Left common carotid artery plus branches (tissue), 1 donor: Measurements from ENCODE around the gene AHDC1.

DNA sequence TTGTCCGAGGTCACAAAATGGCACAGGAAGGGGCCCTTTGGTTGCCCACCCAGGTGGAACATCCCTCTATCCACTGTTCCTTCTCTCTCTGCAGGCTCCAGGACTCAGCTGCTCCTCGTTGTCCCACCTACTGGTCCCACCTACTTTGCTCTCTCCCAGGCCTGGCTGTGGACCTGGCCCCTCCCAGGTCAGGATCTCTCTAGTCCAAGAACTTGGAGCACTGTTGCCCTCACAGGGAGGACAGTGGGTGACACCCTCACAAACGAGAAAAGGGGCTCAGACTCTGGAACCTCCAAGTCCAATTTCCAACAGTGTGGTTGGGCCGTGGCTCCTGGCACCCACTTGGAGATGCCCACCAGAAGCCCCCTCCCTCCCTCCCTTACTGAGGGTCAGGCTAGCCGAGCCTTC, 48.6 kb downstream of the AHDC1 start:
- PRO-cap = no peak

DNA sequence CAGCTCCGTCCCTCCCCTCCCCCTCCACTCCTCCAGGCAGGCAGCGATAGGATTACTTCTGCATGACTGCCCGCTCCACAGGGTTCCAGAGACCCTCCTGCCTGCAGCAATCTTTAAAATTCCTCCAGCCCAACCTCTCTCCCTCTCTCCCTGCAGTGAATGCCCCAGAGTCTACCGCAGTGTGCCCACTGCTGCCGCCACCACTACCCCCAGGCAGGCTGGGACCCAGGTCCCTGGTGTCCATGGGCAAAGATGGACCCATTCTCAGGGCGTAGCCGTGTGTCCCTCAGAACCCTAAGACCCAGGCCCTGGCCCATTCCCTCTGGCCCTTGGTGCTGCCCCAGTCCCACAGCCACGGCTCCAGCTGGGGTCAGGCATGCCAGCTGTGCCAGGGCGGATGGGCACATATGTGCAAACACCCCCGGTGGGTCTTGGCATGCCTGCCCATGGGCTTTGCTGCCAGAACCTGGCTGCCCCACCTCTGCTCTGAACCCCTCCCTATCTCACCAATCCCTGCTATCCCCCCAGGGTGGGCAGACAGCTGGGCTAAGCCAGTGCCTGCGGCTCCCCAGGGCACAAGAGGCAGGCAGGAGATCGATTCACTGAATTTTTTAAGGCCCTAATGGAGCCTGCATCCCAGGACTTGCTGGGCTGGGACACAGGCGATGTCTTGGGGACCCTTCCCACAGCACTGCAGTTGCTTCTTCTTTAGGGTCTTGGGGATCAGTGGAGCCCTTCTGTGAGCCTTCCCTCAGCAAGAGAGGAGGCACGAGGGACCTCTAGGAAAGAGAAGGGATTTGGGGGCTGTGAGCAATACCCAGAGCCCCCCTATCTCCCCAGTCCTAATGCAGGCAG, 10.5 kb downstream of the AHDC1 start:
- PRO-cap = no peak

DNA sequence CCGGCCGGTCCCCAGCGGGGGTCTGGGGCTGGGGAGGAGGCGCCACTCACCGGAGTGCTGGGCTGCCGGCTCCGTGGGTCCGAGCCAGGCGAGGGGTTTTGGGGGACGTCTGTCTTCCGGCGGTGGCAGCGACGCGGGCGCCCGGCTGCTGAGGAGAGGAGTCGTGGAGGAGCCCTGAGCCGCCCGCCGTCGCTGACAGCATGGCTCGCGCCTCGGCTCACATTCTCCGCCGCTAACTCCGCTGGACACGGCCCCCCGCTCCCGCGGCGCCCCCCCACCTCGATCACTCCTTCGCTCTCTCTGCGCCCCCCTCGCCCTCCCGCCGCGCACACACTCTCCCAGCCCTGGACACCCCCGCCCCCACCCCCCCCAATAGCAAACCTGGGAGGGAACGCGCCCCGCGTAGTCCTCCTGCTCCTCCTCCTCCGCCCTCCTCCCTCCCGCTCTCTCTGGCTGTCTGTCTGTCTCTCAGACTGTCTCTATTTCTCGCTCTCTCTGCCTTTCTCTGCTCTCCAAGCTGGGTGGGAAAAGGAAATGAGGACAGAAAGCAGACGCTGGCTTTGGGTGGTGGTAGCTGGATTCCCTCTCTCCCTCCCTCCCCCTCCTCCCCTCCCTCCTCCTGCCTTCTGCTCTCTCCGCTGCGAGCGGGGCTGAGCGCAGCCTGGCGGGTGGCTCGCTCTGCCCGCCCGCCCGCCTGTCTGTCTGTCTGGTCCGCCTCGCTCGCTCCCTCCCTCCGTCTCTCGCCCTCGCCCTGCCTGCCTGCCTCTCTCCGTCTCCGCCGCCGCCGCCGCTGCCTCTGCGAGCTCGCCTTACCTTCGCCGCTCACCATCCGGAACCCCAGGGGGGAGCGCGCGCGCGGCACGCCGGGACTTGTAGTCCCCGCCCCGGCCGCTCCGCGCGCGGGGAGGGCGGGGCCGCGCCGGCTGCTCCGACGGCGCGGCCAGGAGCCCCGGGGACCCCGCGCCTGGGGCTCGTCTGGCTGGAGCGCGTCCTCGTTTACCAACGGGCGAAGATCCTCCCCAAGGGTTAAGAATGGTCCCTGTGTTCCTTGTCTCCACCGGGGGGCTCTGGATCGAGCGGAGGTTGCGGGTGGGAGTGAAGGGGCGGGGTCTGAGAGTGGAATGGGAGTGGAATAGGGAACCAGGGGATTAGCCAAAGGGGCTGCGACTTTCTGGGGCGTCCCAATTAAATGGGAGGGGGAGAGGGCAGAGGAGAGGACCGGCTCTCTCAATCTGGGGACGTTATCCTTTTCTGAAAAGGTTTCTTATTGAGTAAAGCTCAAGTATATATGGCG, at the start of gene AHDC1:
Gene AHDC1 (minus strand): TSS at position 798 of the 1,294 bp plus-strand sequence.
- PRO-cap = bidirectional peak, plus-strand start at position 896 of the sequence, minus-strand start at position 798 of the sequence

DNA sequence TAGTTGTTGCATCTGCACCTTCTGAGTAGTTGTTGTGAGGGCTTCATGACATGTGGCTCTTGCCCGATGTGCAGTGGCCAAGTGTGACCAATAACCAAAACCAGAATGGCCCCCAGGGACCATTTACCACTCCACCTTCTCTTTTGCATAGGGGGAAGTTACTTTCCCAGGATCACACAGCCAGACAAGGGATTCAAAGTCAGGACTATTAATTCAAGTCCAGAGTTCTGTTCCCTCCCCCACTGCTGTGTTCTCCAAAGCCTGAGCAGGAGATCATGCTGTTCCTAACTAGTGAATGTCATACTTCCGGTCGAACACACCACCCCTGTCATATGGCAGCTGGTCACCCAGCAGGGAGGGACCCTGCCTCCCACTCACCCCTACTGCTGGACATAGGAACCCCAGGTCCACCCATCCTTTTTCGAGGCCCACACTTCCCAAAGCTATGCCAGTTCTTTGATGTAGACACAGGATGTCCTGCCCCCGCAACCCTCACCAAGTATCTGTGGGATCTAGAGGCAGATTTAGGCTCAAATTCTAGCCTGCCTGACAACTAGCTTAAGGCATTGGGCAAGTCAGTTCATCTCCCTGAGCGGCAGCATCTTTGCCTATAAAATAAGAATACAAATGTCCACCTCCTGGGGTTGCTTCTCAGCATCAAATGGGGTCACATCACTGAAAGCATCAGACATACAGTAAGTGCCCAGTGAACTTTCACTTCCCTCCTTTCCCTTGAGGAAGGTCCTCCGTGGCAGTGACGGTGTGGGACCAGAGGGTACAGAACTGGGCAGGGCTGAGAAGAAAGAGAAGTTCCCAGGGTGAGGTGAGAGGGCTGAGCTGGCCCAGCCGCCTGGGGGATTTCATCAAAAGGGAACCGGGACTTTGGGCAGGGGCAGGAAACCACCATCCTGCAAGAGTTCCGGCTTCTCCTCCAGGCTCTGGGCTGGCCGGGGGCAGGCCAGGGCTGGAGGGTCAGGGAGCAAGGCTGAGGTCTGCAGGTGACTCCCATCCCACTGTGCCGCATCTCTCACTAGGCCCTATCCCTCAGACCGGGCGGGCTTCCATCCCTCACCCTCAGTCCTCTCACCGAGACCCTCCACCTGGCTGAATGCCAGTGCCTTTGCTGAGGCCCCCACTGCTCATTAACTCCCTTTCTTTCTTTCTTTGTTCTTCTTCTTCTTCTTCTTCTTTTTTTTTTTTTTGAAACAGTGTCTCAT, 3.6 kb downstream of the FGR start:
- PRO-cap = no peak

DNA sequence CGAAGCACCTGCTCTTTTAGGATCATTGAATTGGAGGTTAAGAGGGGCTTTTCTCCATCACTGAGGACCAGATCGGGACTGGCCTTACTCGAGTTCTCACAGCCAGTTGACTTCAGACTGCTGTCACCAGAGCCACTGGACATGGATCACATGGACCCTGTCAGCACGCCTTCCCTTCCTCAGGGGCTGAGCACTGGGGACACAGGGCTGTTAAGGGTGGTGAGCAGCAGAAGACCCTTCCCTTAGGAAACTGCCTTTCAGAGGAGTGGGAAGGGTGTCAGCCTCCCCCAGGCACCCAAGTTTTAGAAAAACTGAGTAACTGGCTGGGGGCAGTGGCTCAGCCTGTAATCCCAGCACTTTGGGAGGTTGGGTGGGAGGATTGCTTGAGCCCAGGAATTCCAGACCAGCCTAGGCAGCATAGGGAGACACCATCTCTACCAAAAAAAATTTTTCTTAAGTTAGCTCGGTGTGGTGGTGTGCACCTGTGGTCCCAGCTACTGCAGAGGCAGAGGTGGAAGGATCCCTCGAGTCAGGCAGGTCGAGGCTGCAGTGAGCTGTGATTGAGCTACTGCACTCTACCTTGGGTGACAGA, 548 bp upstream of the FGR start:
- PRO-cap = no peak

DNA sequence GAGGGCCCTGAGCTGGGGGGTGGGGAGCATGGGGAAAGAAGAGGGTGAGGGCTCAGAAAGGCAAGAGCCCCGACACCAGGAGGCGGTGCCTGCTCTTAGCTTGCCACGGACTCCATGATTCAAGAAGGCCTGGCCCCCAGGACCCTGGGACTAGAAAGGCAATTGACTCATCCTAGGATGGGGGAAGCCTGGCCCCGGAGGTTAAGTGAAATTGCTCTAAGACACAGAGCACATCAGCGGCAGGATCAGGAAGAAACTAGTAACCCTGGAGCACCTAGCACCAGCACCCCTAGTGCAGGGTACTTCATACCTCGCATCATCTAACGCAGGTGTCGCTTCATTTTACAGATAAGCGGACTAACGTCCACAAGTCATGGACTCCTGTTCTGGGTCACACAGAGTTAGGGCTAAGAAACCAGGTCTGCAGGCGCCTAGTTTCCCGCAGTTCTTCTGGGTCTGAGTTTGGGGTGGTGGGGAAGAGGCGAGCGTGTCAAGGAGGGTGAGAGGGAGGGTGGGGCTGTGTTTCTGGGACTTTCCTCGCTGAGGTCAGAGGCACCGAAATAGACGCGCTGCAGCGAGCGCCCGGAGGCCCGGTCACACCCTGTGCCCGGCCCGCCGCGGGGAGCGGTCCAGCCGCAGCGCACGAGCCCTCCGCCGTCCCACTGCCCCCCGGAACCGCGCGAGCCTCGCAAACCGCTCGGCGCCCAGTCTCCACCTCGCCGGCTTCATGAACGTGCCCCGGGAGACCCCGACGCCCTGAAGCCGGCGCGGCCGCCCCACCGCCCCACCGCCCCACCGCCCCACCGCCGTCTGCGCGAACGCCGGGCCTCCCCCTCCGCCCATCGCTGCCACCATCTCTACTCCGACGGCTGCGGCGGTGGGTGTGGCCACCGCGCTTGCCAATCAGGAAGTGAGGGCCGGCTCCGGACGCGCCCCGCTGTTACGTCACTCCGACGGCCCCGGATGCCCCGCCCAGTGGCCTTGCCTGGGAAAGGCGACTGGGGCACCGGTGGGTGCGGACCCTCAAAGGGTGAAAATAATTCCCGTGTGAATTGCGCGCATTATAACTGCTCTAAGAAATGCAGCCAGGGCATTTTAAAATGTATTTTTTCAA, 12.4 kb downstream of the IFI6 start:
- PRO-cap = bidirectional peak, plus-strand start at position 612 of the sequence, minus-strand start at position 450 of the sequence; bidirectional peak, plus-strand start at position 991 of the sequence, minus-strand start at position 859 of the sequence

GRCh38 chr1:27724728-27725422, 886 bp upstream of the FAM76A start:
- PRO-cap = no peak

DNA sequence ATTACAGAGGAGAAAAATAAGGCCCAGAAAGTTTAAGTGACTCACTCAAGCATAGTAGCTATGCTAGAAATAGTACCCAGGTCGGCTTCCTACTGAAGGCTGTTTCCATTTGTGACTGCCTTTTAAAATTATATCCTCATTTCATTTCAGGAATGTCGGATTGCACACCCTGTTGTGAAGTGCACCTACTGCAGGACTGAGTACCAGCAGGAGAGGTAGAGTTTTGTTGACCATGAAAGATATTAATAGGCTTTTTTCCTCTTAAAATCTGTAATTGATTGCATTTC, 1.5 kb downstream of the FAM76A start:
- PRO-cap = no peak

- PRO-cap = no peak
Observed at GRCh38 chr1:27737775-27738018, 11.9 kb downstream of the FAM76A start.

DNA sequence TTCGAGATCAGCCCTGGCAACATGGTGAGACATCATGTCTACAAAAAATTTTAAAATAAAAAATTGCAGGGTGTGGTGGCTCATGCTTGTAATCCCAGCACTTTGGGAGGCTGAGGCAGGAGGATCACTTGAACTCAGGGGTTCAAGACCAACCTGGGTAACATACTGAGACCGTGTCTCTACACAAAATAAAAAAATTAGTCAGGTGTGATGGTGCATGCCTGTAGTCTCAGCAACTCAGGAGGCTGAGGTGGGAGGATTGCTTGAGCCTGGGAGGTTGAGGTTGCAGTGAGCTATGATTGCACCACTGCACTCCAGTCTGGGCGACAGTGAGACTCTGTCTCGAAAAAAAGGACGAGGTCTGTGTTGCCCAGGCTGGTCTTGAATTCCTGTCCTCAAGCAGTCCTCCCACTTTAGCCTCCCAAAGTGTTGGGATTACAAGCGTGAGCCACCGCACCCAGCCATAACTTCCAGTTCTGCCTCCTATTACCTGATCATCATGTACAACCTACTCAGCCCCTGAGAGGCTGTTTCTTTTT, 2.2 kb downstream of the THEMIS2 start:
- PRO-cap = no peak

GRCh38 chr1:27886949-27887593, 14.7 kb downstream of the THEMIS2 start:
- PRO-cap = no peak

- PRO-cap = no peak
Observed at GRCh38 chr1:27887638-27887955, 15.3 kb downstream of the THEMIS2 start.

- PRO-cap = unidirectional peak, plus-strand start at chr1:27961325
Observed at GRCh38 chr1:27961034-27961493, 1.3 kb downstream of the XKR8 start.

DNA sequence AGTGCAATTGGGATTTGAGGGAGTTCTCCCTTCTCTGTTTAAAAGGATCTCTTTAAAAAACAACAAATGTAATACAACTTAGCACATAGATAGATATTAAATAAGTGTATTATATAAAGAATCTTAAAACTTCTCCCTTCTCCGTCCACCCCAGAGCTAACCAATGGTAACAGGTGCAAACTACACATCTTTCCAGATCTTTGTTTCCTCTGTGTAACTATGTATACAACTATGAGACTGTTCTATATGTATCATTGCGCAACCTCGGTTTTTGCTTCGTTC, 10.3 kb downstream of the ATP5IF1 start:
- PRO-cap = no peak

GRCh38 chr1:28249323-28249962, 9.9 kb upstream of the SESN2 start:
- PRO-cap = no peak

DNA sequence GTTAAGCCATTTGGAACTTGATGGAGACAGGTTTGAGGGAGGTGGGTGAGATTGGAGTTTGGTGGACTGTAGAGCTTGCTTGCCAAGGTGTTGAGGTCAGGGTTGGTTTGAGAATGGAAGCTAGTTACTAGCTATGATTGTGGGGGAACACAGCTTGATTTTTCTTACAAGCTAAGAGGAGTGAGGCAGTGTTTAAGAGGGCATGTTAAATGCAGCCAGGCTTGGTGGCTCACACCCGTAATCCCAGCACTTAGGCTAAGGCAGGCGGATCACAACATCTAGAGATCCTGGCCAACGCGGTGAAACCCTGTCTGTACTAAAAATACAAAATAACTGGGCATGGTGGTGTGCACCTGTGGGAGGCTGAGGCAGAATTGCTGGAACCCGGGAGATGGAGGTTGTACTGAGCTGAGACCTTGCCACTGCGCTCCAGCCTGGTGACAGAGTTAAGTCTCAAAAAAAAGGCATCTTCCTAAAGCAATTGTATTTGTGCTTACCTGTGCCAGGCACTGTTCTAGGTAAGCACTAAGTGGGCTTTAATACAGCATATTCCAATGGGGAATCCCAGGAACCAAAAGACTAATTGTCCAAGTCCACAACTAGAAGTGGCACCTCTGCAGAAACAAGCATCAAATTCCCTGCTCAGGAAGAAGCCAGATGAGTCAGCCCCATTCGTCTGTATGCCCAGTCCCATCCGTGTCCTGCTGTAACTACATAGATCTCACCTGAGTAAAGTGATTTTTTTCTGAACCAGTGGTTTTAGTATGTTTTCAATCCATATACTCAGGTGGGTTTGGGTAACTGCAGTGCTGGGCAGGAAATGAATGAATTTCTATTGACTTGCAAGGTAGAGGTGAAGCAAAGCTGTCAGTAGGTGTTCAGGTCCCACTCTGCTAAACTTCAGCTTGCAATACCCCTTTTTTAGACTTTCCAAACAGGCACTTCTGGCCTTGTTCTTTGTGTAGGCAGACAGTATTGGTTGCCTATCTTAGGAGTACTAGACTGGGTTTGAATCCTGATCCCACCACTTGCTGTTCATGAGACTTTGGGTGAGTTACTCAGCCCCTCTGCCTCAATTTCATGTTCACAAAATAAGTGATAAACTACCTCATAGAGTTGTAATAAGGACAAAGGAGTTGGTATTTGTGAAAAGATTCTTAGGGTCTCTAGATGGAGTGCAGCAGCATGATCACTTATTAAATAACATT, 4.7 kb downstream of the RCC1 start:
- PRO-cap = no peak

DNA sequence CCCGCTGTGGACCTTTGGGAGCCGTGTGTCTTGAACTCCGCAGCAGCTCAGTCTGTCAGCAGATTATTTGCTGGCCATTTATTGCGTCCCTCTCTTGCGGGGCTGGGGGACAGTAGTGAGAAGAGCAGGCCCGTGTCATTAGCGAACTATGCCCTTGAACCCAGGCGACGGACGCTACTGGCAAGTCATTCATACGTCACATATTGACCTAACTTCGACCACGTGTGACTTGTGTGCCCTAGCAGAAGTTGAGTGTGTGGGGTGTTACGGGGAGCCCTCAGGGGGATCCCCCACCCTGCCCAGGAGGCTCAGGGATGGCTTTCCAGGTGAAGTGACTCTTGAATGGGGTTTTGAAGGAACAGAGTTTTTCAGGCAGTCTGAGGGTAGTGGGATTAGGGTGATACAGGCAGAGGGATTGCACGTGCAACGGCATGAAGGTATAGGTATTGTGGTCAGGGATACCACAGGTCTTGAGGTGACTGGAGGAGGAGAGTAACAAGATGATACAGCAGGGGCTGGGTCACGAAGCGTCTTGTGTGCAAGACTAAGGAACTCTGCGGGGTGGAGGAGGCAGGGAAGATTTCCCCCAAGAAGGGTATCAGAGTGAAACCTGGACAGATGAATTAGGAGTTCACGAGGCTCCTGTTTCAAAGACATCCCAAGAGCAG, 13.1 kb downstream of the RCC1 start:
- PRO-cap = no peak

- PRO-cap = no peak
Observed at GRCh38 chr1:28580350-28580929, 11.6 kb upstream of the RAB42 start.

- PRO-cap = bidirectional peak, plus-strand start at chr1:28648646, minus-strand start at chr1:28648332; unidirectional peak, minus-strand start at chr1:28649222
Observed at GRCh38 chr1:28648464-28649635, 6.0 kb upstream of the TAF12 start.

- PRO-cap = no peak
Observed at GRCh38 chr1:28751298-28752347, 14.9 kb downstream of the YTHDF2 start.